Measurements from ENCODE around the gene SANBR.

DNA sequence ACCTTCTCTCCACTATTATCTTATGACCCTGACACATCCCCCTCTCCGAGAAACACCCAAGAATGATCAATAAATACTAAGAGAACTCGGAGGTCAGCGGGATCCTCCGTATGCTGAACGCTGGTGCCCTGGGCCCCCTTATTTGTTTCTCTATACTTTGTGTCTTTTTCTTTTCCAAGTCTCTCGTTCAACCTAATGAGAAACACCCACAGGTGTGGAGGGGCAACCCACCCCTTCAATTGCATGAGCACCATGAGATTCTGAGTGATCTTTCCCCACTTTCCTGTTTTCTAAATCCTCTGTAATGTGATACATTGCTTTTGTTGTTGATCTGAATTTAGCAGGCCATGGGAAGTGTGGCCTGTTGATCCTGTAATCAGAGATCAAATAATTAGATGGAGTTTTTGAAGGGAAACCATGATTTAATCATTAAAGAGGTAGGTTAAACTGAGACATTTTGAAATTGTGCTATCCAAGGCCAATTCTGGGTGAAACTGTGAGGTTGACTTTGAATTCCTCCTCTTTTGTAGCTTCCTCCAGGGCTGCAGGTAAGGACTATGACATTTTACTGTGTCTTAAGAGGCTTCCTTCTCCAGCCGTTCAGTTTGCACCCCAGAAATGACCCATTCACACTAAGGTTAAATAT is 11.1 kb upstream of the MTIF2 start:
- PRO-cap = no peak

DNA sequence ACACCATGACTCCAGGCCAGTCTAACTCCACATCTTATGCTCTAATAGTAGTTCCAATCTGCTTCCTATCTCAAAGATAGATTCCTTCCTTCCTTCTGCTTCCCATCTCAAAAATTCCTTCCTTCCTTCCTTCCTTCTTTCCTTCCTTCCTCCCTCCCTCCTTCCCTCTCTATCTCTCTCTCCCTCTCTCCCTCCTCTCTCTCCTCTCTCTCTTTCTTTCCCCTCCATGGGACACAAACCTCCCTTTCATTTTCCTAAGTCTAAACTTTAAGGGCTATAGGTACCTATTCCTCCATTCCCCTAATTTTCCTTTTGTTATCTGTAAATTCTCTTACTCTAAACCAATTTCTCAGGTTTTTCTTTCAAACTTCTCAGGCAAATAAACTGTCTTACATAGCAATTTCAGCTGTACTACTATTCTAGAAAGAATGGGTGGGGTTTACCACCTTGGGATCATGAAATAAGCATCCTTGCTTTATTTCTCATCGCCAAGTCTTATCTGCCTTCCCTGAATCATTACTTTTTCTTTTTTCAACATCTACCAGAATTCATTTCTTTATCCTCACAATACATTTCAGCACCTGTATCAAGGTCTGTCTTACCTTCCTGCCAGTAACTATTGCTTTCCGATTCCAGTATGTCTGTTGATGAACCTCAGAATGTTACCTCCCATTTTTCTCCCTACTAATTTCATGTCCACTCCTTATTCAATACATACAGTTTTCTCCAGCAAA is 62.3 kb downstream of the CCDC88A start:
- PRO-cap = no peak

DNA sequence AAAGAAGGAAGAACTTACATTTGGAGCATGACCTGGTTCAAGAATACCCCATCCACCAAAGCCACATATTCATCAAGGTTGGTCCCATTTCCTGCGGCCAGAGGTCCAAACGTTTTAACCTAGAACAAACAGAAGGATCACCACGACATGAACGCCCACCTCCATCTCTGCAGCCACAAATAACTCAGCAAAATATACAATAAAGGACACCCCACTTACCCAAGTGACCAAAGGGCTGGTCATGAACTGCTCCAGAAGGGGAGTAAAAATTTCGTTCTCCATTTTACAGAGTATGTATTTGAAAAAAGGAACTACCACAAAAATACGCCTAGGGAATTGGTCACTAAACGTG is 882 bp downstream of the CCDC88A start:
- PRO-cap = no peak

DNA sequence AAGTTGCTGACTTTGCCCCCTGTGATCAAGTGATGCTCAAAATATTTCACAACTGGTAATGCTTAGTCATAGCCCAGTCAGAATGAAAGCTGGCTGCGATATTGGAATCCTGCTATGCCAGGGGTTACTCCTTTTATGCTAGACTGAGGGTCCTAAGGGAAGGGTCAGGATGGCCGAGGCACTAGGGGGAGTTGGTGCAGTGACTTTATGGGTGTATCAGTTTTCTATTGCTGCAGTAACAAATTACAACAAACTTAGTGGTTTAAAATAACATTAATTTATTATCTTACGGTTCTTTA is 19.4 kb upstream of the CFAP36 start:
- PRO-cap = no peak

GRCh38 chr2:56184374-56185189 is 792 bp downstream of the CCDC85A start:
- PRO-cap = no peak

- PRO-cap = no peak
These were observed 67.0 kb downstream of the VRK2 start for GRCh38 chr2:58113592-58114085.

DNA sequence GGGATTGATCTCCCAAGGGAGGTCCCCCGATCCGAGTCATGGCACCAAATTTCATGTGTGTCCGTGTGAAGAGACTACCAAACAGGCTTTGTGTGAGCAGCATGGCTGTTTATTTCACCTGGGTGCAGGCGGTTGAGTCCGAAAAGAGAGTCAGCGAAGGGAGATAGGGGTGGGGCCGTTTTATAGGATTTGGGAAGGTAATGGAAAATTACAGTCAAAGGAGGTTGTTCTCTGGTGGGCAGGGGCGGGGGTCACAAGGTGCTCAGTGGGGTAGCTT is 72.0 kb downstream of the VRK2 start:
- PRO-cap = no peak

DNA sequence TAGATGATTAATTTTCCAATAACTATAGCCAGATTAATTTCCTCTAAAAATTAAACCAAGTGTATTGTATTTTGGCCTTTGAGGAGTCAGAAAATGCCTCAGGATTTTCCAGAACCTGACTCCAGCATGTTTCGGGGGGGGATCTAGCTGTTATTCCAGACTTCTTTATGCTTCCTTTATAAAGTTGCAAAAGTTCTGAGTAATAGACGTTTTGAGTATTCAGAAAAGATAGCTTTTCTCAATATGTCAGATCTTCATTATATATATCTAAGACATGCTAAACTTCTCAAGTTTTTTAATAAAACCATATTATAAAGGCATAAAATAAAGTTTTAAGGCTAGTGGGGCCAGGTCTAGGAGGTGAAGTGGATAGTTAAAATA is 270.5 kb upstream of the FANCL start:
- PRO-cap = no peak

DNA sequence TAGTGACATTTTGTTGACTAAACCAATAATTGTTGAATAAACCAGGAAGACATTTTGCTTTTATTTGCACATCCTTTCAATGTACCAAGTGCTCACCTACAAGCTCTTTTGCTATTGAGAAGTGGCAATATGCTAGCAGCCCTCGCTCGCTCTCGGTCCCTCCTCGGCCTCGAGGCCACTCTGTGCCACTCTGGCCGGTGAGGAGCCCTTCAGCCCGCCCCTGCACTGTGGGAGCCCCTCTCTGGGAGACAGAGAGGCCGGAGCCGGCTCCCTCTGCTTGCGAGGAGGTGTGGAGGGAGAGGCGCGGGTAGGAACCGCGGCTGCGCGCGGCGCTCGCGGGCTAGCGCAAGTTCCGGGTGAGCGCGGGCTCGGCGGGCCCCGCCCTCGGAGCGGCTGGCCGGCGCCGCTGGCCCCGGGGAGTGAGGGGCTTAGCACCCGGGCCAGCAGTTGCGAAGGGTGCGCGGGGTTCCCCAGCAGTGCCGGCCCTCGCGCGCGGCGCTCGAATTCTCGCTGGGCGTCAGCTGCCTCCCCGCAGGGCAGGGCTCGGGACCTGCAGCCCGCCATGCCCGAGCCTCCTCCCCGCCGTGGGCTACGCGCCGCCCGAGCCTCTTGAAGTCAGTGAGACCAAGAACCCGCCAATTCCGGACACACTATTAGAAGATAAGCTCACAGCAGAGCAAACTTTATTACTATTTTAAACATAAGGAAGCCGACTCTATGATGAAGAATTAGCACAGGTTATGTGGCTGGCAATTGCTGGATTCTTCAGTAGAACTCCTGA is 825.7 kb upstream of the FANCL start:
- PRO-cap = no peak

DNA sequence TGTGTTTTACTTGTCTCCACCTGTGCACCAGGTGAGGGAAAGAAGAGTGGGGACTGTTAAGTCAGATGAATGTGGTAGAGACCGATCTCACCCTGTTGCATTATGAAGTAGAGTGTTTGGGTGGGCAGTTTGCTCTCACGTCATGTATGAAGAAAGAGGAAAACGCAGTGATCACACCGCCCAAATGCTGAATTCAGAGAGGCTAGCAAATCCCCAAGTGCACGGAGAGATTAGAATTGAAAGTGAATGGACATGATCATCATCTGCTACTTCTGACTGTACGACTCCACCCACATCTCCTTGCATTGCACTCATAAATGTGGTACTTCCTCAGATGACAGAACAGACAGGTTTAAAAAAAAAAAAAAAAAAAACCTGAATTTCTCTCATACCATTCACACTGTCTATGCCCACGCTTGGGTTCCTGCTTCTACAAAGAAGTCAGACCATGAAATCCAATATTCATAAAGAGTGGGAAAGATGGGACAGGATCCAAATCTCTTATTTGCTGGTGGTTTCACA is 448.6 kb downstream of the BCL11A start:
- PRO-cap = no peak

- PRO-cap = no peak
These were observed 252.4 kb downstream of the BCL11A start for GRCh38 chr2:60301023-60301477.

DNA sequence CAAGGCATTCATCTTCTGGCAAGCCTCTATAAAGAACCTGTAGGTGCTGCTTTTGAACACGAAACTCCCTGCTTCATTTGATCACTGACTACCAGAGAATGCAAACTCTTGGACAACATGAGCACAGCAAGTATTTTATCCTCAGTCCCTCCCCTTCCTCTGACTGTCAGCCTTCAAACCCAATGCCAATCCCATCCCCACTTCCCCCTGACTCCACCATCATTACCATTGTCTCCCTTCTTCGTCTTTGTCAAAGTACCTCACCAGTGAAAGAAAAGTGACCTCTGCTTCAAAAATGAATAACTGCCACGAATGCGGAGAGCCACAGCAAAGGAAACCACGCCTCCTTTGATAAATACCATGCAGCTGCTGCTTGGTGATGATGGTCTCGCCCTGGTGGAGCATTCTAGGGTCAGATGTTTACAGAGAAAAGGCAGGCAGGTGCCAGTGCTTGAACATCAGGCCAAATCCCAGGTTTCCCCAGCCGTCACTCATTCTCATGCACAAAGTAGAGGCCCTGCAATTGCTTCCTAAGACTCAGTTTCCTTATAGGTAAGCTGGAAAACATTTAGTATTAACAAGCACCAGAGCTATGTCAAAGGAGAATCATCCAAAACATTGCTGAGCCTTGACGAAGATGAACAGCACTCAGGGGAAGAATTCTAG is 162.2 kb downstream of the BCL11A start:
- PRO-cap = bidirectional peak, plus-strand start at position 404 of the sequence, minus-strand start at position 286 of the sequence

DNA sequence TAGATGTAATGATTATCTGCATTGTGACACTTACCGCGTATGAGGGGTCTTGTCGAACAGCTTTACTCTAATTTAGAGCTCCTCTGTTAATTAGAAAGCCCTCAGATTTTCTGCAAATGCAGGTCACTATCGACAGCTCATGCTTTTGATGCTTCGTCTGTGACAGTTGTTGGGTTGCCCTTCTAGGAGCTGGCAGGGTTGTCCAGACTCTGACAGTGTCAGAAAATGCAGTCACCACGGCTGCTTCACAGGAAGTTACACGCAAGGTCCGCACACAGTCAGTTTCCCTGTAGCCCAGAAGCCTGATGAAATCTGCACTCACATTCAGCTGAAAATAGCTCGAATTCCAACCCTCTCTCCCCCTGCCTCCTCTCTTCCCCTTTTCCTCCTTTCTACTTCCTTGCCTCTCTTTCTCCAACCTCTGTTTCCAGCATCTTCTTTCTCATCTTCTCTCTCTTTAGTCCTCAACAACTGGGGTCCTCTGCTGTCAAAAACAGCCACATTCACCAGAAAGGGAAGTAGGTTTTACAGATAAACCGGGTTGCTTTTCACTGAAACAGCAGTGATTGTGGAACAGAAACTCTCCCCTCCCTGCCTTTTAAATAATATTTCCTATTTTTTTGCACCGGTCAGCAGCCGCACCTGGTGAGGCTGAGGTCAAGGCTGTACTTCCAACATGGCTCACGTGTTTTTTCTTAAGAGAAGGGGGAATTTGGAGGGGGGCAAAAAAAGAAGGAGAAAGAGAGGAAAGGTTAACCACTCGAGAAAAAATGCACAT is 69.3 kb downstream of the BCL11A start:
- PRO-cap = no peak

GRCh38 chr2:60554621-60555408 is 1.4 kb upstream of the BCL11A start:
- PRO-cap = bidirectional peak, plus-strand start at chr2:60555279, minus-strand start at chr2:60555283

- PRO-cap = no peak
These were observed 2.4 kb upstream of the BCL11A start for GRCh38 chr2:60555815-60556201.

- PRO-cap = no peak
These were observed 18.5 kb downstream of the REL start for GRCh38 chr2:60899857-60900252.

- PRO-cap = no peak
These were observed 55.7 kb downstream of the REL start for GRCh38 chr2:60936933-60937570.

DNA sequence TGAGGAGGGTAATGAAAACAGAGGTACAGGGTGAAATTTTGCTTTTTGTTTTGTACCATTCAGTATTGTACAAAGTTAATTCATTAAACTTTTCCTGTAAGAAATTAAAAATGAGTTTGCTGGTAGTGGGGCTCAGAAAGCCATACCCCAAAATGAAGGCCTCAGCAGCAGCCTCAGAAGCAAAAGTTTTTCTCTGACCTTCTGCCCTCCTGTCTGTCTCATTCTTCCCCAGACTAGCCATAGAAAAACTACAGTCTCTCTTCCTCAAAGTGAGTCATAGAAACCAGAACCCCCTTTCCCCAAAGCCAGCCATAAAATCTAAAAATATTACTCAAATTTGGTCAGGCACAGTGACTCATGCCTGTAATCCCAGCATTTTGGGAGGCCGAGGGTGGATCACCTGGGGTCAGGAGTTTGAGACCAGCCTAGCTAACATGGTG is 5.3 kb upstream of the PEX13 start:
- PRO-cap = no peak

GRCh38 chr2:61041237-61041855 is 23.3 kb upstream of the PUS10 start:
- PRO-cap = no peak

- PRO-cap = bidirectional peak, plus-strand start at chr2:61065871, minus-strand start at chr2:61065696; bidirectional peak, plus-strand start at chr2:61066378, minus-strand start at chr2:61066250
These were observed at the start of gene SANBR for GRCh38 chr2:61065830-61066897. TSS of gene SANBR (plus strand) at chr2:61065871.